Hair follicular keratinocyte (primary cell): ENCODE results near the genes SUMO2, GRB2 and H3-3B.

DNA sequence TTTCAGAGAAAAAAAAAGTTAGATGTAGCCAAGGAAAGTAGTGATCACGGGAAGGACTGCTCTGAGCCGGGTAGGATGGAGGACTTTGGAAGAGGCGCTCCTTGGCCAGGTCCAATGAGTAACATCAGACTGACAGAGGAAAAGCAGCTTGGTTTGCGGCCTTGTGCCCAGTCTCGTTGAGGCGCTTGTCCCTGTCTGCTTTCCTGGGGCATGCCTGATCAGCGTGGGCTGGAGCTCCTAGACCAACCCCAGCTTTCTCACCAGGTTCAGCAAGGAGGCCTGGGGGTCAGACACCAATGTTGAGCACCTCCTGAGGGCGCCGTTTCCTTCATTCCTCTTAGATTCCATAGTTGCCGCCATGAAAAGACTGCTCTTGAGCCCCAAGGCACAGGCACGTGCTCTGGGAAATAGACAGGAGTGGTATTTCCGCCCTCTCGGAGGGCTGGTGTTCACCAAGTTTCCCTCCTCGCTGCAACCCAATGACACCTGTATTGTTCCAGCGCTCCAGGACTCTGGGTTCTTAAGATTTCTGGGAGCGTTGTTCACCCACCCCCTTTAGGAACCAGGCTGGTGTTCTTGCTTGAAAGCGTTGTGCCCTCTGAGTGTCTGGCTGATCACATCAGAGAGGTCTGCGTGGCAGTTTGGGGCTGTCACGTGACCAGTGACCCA, 17.9 kb downstream of the KCTD2 start:
- RAMPAGE, long total RNA, result no peak

DNA sequence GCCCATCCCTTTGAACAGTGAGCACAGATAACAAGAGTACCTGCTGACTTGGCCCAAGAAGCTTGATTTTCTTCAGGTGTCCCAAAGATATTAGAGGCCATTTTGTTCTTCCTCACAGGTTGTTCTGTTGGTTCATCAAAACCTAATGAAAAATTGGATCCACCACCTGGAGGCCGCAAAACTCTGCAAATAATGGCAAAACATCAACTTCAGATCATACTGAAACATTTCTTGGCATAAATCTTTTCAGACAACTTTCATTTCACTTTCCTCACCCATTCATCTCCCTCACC, 5.9 kb downstream of the JPT1 start:
- RAMPAGE, long total RNA, result no peak

DNA sequence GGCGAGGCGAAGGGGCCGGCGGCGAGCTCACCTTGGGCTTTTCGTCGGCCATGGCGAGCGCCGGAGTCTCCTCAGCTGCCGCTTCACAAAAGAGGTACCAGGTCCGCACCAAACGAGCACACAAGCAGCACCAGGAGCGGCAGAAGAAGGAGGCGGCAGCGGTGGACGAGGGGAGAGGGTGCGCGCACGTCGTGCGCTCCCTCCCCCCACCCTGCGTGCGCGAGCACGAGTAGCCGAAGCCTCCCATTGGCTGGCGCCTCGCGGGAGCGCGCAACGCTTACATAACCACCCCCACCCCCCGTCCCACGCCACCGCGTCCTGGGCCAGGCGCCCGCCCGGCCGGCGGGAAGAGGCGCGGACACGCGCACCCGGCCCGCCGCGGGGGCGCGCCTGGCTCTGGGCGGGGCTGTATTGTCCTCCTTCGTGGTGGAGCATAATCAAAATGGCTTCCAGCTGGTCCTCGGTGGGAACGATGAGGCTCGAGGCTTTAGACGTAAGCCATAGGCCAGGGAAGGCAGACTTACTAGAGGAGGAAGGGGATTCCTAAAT, at the start of gene SUMO2:
Gene SUMO2, minus strand, starts transcription at position 177 of the 549 bp plus-strand sequence.
- RAMPAGE, long total RNA, result start-site peak on the minus strand centred at position 167 of the sequence, 94 bp wide, 1,658 and 1,264 reads in 2 replicates

DNA sequence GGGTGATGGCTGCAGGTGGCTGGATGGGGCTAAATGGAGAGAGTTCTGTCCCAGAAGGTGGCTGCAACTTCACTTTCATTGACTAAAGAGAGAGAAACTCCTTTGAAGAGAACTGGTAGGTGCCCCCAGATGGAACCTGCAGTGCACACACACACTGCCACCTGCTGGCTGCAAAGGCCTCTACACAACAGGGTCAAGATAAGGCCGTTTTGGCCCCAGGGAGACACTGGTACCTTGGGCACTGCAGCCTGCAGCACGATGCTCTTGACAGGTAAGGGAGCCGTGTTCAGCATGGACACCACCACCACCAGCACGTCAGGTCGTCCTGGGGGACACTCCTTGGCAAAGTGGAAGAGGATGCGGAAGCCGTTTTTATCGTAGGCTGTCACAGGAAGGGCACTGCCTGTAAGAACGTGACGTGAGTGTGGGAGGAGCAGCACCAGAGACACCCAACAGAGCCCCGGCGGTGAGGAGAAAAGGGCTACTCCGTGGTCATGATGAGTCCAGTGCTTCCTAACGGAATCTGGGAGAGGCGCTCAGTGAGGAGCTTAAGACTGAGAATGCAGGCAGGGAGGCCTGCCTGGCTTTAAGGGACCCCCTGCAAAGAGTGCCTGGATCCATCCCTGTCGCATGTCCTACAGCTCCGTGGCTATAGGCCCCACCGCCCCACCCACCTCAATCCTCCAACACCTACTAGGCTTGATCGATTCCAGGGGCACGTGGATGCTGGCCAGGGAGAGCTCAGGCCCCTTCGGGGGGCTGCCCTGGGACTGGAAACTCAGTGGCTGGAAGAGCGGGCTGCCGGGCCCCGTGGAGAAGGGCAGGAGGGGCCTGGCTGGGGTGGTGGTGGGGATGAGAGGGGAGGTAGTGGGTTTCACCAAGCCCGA, 22.5 kb downstream of the GGA3 start:
- RAMPAGE, long total RNA, result no peak

- RAMPAGE, long total RNA, result no peak
These were observed 780 bp upstream of the MIF4GD start for GRCh38 chr17:75271632-75272389.

DNA sequence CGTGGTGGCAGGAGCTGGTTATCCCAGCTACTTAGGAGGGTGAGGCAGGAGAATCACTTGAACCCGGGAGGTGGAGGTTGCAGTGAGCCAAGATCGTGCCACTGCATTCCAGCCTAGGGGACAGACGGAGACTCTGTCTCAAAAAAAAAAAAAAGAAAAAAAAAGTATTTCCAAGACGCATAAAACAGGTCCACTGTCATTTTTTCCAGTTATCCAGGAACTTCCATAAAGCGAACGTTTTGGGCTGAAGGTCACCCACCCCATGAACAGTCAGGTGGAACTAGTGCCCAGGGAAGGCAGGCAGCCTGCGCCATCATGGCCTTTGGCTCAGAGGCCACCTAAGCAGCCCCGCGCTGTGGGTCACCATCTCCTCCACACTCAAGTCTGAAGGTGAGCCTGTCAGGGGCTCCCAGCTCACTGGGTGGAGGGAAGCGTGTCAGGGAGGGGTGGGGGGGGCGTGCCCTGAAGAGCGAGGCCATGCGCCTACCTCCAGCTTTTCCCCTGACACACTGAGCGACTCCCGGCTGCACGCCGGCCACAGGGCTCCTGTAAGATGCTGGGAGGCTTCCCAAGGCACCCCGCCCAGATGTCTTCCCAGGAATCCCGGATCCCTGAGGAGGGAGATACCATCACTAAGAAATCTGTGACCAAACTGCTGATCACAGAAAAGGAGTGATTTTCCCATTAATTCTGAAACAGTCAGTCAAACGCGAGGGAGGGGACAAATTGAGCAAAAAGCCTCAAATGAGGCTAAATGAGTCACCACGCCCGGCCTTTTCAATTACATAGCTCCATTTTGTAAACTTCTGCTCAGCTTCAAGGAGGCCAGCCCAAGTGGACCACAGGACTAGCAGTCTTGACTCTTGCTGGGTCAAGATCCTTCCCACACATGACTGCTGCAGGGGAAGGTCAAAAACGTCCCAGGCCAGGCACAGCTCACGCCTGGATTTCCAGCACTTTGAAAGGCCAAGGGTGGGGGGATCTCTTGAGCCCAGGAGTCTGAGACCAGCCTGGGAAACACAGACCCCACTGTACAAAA, 26.4 kb upstream of the SLC25A19 start:
- RAMPAGE, long total RNA, result no peak

DNA sequence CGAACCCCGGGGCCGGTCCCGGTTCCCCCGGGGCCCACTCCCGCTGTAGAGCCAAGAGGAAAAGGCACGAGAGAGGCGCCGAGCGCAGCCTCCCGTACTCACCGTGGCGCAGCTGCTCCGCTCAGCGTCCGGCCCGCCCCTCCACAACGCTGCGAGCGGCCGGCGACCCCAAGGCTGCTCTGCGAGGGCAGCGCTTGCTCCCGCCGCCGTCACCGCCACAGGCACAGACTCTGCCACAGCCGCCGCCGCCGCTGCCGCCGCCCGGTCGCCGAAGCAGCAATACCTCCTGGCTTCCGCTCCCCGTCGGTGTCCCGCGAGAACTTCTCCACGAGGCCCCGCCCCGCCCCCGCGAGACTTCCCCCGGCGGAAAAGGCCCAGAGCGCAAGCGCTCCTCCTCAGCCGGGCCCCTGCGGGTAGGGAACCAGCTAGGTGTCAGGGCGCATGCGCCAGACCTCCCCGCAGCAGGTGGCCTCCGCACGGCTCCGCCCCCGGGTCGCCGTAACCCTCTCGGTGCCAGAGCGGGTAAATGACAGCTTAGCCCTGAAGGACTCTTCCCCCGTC, at the start of gene GRB2:
Gene GRB2, minus strand, starts transcription at position 292 of the 561 bp plus-strand sequence.
- RAMPAGE, long total RNA, result no peak

GRCh38 chr17:75468211-75468801, 11.9 kb downstream of the TMEM94 start:
- RAMPAGE, long total RNA, result no peak

DNA sequence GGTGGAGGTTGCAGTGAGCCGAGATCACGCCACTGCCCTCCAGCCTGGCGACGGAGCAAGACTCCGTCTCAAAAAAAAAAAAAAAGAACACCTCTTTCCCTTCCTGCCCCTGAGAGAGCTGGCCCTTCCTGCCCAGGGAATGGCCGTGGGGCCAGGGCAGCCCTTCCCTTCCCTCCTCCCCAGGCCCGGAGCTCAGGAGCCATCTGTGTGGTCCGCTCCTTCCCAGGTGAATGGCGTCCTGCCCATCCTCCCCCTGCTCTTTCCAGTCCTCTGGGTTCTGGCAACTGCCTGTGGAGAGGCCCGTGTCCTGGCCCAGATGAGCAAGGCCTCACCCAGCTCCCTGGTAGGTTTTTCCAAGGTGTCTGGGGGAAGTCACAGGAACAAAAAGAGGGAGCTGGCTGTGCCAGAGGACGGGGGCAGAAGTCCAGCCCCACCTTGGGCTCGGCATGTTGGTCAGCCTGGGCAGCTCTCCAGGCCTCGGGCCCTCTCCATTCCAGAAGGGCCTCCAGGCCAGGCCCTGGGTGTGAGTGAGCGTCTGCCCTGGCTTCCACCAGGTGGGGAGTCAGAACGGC, 25.2 kb downstream of the CASKIN2 start:
- RAMPAGE, long total RNA, result no peak

DNA sequence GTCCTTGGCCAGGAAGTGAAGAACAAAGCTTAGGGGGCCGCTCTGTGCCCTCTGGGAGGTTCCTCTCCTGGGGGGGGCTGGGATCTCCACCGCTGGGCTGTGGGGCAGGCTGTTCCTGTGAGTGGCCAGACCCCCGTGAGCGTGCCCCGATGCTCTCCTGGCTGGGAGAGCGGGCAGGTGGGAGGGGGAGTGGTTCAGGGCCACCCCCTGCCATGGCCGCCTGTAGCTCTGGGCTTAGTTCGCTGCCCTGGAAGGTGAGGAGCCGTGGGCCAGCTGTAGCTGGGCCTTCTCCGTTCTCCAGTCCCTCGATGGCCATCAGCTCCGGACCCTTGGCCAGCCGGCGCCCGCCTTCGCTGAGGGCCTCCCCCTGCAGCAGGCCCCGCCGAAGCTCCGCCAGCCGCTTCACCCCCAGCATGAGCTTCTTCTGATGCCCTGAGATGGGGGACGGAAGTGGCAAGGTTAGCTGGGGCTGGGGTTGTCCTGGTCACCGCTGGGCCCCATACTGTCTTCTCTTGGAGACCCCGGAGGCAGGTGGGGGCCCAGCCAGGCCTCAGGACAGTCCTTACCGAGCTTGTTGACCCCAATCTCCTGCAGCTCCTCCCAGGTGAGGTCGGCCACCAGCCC, 12.4 kb downstream of the CASKIN2 start:
- RAMPAGE, long total RNA, result no peak

DNA sequence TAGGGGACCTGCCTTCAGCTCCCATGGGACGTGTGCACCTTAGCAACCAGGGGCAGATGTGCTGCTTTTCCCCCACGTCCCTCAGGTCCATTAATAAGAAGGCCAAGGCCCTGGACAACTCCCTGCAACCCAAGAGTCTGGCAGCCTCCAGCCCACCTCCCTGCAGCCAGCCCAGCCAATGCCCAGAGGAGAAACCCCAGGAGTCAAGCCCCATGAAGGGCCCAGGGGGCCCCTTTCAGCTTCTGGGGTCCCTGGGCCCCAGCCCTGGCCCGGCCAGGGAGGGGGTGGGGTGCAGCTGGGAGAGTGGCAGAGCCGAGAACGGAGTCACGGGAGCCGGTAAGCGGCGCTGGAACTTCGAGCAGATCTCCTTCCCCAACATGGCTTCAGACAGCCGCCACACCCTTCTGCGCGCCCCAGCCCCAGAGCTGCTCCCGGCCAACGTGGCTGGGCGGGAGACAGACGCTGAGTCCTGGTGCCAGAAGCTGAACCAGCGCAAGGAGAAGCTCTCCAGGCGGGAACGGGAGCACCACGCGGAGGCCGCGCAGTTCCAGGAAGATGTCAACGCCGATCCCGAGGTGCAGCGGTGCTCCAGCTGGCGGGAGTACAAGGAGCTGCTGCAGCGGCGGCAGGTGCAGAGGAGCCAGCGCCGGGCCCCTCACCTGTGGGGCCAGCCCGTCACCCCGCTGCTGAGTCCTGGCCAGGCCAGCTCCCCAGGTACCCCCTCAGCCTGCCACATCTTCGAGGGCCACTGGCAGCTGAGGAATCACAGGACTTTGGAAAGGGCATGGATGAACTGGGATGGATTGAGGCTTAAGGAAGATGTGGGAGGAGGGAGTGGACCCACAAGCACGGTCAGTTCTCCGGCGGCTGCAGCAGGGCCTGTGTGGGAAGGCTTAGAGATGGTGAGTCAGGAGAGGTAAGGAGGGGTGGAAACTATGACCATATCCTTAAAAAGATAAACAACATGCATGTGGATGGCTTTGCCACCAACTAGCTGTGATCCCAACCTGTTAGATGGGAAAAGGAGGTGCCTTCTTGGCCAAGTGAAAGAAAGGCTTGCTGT, 3.5 kb upstream of the LLGL2 start:
- RAMPAGE, long total RNA, result no peak

- RAMPAGE, long total RNA, result no peak
These were observed 22.7 kb downstream of the MYO15B start for GRCh38 chr17:75609969-75611037.

- RAMPAGE, long total RNA, result no peak
These were observed 2.4 kb downstream of the SMIM5 start for GRCh38 chr17:75635477-75636221.

- RAMPAGE, long total RNA, result no peak
These were observed 375 bp downstream of the ITGB4 start for GRCh38 chr17:75721645-75722022.

GRCh38 chr17:75754366-75755054, 10.5 kb downstream of the GALK1 start:
- RAMPAGE, long total RNA, result no peak

- RAMPAGE, long total RNA, result no peak
These were observed at the start of gene H3-3B for GRCh38 chr17:75779656-75780010. TSS of gene H3-3B (minus strand) at chr17:75779779.

GRCh38 chr17:75782864-75783793, 1.5 kb upstream of the UNK start:
- RAMPAGE, long total RNA, result no peak

DNA sequence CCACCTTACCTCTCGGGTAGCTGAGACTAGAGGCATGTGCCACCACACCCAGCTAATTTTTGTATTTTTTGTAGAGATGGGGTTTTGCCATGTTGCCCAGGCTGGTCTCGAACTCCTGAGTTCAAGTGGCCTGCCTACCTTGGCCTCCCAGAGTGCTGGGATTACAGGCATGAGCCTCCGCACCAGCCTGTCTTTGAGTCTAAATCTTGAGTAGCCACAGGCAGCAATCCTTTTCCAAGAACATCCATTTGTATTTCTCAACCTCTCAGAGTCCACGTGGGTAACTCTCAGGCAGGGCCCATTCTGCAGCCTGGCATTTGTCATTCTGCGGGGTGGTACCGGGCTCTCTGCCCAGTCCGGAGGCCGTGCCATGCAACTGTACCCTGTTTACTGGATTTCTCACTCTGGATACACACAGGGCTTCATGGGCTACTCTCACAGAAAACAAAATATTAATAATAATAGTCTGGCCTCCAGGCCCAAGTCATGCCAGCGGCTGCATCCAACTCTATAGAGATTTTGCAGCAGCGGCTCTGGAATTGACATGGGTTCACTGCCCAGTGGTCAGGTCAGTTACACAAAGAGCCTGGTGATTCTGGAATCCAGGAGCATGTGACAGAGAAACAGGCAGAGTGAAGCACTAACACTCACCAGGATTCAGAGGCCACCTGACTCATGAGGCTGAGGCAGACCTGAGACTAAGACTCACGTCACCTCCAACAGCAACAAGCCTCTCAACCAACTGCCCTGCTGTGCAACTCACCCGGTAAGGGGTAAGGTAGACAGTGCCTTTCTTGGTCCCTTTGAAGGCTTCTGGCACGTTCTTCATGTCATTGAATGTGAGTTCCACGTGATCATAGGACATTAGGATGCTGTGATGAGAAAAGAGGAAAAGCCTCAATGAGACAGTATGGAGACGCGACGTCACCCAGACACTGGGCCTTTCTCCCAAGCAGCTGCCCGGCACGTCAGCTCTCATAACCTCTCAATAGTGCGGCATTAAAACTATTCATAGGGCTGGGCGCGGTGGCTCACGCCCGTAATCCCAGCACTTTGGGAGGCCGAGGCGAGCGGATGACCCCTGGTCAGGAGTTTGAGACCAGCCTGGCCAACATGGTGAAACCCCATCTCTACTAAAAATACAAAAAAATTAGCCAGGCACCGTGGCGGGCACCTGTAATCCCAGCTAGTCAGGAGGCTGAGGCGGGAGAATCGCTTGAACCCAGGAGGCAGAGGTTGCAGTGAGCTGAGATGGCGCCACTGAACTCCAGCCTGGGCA, 3.9 kb downstream of the WBP2 start:
- RAMPAGE, long total RNA, result no peak

GRCh38 chr17:75854388-75854896, 693 bp downstream of the WBP2 start:
- RAMPAGE, long total RNA, result no peak

GRCh38 chr17:75875098-75875687, 3.2 kb downstream of the TRIM47 start:
- RAMPAGE, long total RNA, result no peak